Left cardiac atrium (tissue), 1 donor: ENCODE data around the genes LCN9 and KCNT1.

DNA sequence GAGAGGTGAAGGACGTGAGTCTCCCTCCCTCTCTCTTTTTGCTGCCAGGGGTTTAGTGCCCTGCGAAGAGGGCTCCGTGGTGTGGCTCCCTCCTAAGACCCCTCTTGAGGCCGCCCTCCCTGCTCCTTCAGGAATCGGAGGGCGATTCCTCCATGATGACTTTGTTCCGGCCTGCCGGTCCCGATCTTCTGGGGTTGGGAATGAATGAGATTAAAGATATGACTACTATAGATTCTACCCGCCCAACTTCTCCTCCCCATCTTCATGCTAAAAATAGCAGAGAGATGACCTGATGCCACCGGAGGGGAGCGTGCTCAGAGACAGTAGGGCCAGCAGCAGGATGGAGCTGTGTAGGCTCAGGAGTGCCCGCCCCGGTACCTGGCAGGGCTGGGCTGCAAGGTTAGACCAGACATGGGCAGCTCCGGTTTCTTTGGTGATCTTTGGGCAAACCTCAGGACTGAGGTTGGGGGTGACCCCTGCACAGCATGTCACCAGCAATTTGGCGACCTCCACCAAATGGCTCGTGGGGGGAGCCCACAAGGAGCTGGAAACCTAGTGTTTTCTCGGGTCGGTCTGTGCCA is 1.7 kb downstream of the OLFM1 start:
- PRO-cap: no peak

- PRO-cap: no peak
Measured at GRCh38 chr9:135491021-135491453, 8.6 kb downstream of the PIERCE1 start.

DNA sequence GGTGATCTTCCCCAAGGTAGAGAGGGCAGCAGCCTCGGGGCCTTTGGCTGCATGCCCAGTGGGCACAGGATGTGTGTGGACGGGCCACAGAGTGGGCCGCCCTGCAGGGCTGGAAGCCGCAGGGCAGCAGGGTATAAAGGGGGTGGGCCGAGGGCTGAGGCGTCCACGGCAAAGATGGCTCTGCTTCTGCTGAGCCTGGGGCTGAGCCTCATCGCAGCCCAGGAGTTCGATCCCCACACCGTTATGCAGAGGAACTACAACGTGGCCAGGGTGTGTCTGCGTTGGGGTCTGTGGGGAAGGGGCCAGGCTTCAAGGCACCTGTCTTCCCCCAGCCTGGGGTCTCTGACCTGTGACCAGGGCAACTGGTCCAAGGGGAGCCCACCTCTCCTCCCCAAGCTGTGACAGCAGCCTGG is at the start of gene LCN9:
TSS of gene LCN9 (plus strand) at position 162 of the 413 bp plus-strand sequence.
- PRO-cap: no peak

- PRO-cap: no peak
Measured at GRCh38 chr9:135701957-135702443, at the start of gene KCNT1. TSS of gene KCNT1 (plus strand) at chr9:135702185.

- PRO-cap: no peak
Measured at GRCh38 chr9:135904780-135905356, 2.5 kb downstream of the CAMSAP1 start.

DNA sequence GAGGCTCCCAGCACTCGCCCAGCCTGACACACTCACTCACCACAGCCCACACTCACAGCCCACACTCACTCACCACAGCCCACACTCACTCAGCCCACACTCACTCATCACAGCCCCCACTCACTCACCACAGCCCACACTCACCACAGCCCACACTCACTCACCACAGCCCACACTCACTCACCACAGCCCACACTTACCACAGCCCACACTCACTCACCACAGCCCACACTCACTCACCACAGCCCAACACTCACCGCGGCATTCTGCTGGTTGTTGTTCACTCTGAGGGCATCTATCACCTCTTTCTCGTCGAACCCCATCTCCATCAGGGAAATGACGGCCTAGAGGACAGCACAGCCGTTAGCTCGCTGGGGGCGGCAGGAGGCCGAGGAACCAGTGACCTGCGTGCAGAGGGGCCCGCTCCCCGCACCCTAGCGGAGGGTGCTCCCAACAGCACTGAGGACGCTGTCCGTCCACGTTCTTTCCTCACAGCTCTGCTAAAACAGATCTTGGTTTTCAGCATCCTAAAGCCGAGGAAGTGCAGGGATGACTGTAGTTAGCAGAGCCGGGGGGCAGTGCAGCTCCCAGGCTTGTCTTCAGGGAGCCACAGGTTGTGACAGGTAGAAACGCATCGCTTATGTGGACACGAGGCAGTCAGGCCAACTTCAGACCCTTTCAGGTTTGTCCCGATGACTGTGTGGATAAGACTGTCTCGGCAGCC is 21.6 kb downstream of the UBAC1 start:
- PRO-cap: no peak

DNA sequence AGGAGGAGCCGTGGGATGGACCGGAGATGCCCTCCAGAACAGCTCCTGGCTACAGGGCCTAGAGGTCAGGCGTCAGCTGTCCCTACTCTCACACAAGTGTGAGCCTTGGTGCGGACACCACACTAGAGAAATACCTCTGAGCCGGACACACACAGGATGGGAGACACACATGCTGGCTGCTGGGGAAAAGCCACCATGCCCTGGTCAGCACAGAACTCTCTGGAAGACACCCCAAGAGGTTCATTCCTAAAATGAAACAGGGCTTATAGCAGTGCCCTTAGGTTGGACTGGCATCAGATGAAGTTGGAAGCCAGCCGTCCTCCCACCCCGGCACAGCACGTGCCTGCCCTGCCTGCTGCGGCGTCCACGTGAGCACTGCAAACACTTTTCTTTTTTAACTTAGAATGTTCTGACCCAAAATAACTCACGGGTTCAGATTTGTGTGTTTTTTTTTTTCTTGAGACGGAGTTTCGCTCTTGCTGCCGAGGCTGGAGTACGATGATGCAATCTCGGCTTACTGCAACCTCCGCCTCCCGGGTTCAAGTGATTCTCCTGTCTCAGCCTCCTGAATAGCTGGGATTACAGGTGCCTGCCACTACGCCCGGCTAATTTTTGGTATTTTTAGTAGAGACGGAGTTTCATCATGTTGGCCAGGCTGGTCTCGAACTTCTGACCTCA is 14.2 kb downstream of the UBAC1 start:
- PRO-cap: no peak

DNA sequence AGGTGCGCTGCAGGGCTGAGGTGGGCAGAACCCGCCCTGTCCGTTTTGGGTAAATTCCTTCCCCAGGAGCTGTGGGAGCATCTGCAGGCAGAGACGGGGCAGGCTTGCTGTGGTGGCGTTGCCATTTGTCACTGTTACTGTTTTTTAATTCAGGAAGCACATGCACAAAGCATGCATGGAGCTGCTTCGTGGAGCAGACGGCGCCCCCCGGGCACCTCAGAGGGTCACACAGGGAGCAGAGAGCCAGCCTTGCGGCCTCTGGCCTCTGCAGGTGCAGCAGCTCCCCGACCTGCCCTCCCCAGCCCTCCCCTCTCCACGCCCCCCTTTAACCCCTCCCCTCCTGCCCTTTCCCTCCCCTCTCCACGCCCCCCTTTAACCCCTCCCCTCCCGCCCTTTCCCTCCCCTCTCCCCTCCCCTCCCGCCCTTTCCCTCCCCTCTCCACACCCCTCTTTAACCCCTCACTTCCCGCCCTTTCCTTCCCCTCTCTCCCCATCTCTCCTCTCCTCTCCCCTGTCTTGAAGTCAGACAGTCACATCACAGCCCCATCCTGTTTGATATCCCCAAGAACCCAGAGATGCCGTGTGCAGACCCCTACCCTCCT is 29.4 kb upstream of the UBAC1 start:
- PRO-cap: no peak

DNA sequence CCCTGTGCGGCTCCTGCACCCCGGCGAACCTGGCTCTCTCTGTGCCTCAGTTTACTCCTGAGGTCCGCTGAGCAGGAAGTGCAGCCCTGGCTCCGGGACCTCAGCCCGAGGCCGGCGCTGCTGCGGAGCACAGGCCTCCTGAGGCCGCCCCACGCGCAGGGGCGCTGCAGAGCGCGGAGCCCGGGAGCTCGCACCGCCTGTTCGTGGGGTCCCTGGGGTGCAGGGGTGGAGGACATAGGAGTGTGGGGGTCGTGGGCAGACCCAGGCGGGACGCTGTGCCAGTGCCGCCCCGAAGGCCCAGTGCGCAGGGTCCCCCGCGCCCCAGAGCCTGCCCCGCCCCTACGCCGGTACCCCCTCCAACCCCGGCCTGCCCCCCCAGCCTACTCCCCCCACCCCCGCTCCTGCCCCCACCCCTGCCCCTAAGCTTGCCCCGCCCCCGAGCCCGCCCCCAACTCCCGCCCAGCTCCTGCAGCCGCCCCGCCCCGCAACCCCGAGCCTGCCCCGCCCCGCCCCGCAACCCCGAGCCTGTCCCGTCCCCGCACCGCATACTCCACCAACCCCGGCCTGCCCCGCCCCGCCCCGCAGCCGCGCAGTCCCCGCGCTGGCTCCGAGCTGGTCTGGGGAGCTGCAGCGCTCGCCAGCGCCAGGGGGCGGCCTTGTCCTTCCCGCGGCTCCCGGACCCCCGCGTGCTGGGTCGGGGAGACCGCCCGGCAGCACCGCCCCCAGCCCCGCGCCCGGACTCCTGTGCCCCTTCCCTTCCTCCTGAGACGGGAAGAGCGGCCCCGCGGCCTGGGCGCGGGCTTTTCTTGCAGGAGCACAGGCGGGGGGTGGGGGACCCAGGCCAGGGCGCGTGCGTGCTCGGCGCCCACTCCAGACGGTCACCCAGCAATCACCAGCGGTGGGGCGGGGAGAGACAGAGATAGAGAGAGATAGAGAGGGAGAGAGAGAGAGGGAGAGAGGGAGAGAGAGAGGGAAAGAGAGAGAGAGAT is 14.4 kb upstream of the TMEM250 start:
- PRO-cap: no peak

DNA sequence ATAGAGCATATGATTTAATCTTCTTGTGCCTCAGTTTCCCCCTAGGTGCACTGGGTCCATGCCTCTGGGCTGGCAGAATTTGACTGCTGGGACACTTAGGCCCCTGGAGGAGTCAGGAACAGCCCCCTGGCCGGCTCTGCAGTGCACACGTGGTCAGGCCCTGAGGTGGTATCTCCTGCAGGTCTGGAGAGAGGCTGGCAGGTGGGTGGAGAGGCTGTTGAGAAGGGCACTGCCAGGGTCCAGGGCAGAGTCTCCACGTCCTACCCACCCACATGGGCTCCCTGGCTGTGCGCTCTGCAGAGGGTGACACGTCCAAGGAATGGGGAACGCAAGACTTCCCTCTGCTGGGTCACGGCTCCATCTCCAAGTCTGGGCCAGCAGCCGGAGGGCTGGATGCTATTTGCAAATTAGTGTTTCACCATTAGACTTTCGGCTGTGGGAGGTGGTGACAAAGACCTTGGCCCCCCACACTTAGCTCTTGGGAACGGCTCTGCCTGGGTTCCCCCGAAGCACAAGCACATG is 25.5 kb upstream of the TMEM250 start:
- PRO-cap: no peak

GRCh38 chr9:136310487-136311221 is 6.8 kb upstream of the CCDC187 start:
- PRO-cap: no peak

DNA sequence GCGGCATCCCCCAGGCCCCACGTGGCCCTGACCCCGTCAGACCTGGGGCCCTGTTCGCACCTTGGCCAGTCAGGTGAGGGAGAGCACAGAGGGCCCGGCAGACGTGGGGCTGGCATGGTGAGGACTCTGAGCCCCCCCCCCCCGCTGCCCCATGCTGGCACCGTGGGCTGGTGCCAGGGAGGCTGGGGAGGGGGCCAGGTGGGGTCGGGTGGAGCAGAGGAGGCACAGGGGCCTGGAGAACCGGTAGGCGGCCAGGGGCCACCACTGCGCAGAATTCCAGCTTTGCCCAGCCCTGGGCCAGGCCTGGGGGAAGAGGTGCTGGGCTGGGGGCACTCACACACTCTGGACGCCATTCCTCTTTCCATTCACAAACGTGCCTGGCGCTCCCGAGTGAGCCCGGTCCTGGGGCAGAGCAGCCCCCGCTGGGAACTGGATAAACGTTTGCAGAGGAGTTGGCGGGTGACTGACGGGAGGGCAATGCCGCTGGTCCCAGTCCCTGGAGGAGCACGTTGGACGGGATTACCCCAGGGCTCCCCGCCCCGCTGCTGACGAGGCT is 4.0 kb downstream of the GPSM1 start:
- PRO-cap: no peak

- PRO-cap: no peak
Measured at GRCh38 chr9:136346968-136348086, 16.2 kb downstream of the DNLZ start.

- PRO-cap: no peak
Measured at GRCh38 chr9:136359773-136360549, 3.6 kb downstream of the DNLZ start.

DNA sequence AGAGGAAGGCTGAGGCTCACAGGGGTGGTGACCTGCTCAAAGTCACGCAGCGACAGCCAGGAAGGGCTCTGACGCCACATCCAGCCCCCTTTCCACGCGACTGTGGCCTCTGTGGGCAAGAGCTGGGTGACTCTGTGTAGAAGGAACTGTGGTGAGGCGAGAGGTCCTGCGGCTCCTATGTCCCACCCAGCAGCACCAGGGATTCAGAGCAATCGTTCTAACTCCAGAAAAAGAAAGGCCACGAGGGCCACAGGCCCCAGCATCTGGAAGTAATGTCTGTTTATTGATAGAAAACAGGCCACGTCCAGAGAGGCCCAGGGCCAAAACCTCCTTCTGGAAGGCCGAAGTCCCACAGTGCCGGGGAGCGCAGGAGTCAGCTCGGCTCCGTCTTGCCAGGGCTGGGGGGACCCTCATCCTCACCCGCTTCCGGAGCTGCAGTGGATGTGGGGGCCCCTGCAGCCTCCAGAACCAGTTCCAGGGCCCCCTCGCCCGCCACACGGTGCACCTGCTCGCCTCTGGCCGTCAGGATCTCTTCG is 1.8 kb downstream of the DNLZ start:
- PRO-cap: no peak

DNA sequence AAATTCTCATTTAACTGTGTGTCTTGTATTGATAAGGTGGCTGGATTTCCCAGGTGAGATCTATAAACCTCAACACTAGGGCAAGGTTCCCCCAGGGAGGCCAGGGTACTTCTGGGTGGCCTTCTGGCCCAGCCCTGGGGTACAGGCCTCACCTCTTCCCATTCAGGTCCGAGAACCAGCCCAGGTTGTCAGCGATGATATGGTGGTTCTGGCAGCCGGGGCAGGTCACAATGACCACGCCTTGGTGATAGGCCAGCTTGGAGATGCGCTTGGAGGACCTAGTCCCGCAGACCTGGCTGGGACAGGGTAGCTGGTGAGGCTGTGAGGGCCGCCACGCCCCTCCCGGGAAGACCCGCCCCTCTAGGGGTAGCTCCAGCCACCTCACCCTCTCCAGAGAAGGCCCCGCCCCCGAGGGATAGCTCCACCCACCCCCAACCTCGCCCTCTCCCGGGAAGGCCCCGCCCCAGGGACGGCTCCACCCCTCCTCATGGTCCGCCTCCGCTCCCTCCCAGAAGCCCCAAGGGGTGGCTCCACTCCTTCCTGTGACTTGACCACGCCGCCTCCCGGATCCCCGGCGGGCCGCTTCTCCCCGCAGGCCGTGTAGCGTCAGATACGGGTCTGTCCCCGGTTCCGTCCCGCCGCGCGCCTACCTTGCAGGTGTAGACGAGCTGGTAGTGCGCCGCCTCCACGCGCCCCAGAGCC is 556 bp downstream of the DNLZ start:
- PRO-cap: unidirectional peak, plus-strand start at position 533 of the sequence

GRCh38 chr9:136398997-136399995 is 674 bp downstream of the SNAPC4 start:
- PRO-cap: no peak

GRCh38 chr9:136417753-136419129 is 7.8 kb downstream of the PMPCA start:
- PRO-cap: no peak

- PRO-cap: no peak
Measured at GRCh38 chr9:136451108-136451663, 11.5 kb upstream of the INPP5E start.

DNA sequence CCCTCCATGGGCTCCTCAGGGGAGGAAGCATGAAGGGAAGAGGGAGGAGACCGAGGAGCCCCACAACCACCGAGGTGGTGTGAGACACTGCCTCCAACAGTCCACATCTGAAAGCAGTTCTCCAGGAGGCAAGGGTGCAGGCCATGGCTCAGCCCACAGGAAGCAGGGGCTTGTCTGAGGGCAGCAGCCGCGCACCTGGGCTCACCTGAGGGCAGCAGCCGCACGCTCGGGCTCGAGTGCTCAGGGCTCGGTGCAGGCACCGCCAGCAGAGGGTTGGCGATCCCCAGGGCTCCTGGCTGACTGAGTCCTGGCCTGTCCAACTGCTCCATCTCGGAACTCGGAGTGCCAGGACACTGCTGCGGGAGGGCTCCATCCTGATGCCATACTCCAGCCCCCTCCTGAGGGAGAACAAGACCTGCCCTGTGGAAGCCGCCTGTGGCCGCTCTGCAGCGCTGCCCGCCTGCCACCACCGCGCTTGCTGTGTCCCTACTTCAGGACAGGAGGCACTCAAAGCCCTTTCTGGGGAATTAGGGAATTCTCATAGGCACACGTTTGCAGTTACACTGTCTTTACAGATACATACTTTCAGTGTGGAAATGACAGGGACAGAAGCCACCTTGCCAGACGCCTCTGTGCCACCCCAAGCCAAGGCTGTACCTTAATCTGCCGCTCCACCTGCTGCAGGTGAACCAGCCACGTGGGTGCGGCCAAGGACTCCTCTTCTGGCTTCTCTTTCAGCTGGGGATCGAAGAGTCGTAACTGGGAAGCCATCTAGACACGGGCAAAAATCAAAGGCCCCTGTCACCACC is 16.0 kb upstream of the INPP5E start:
- PRO-cap: no peak